Thoracic aorta (tissue), 1 donor: ENCODE results near the gene ADCK2.

DNA sequence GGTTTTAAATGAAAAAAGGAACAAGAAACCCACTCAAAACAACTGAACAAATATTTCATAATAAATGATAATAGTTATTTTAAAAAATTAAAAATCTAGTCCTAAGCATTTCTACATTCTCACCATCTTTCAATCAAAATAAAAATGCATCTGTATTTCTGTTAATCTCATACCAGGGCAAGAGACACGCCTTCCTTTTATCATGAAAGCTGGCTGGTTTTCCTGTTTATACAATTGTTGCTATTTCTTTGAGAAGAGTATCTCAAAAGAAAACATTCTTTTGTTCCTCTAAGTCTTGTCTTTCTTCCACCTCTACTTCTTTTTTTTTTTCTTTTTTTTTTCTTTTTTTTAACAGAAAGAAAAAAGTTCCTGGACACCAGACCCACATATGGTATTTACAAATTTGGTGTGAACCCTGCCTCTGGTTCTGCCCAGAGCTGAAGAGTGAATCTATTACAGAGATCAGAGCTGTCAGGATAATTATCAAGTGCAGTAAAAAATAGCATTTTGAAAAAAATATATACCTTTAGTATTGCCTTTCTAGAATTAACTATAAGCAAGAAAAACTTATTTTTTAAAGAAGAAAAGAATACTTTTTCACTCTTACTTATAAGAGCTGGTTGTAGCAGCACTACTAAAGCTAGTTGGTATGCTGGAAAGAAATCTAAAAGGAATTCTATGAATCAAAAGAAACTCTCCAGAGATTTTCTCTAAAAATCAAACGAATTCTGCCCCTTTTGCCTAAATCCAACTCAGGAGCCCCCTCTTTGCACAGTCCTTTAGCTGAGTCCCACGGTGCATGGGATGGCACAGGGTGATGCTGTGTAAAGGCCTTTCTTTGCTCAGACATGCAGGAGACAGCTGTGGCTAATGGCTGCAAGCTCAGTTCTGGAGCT lies 42.1 kb downstream of the CLEC2L start:
- RAMPAGE, long total RNA: no peak

GRCh38 chr7:139567695-139568907 lies 44.6 kb downstream of the CLEC2L start:
- RAMPAGE, long total RNA: no peak

DNA sequence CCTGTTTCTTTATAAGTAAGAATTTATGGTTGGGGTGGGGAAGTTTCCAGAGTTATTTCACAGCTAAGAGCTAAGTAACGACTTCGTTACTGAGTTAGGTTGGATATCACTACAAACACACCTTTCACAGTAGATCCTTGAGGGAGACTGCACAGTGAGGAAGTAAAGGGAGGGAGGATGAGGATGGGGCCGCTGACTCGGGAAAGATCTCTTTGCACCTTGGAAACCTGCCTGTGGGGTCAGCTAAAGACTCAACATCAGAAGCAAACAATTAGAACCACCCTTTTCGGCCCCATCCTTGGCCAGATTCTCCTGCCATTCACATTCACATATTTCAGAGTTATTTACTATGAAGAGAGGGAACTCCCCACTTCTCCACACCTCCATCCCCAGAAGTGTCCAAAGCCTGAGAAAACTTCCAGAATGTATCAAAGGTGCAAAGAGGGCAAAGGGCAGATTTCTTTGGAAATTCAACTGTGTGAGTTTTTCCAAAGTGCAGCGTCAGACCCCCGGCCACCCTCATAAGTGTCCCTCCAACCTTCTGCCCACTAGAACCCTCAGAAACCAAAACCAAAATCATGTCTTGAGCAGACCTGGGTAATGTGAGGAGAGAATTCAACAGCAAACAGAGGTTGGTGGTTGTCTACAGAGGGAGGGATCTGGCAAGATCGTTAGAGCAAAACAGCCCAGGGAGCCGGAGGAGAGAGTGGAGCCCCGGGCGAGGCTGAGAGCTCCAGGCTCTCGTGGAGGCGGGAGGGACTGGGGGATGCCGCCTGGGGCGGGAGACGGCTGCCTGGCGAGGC lies 47.3 kb downstream of the CLEC2L start:
- RAMPAGE, long total RNA: no peak

- RAMPAGE, long total RNA: no peak
These were observed 112.2 kb downstream of the CLEC2L start for GRCh38 chr7:139635181-139636506.

DNA sequence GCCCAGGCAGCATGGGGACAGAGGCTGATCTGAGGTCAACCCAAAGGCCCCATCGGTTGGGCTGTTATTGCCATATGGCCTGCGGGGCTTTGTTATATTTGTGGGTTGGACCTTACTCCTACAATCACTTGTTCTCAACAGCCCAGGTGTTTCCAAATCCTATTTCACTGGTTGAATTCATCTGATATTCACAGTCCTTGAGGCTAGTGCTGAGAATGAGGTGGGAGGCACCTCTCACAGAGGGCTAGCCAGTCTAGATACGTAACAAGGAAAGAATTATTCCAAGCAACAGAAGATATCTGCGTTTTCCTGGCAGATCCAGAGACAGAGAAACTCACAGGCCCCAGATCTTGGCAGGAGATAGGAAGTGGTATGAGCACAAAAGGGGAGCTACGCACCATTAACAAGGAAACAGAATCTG lies 117.3 kb downstream of the HIPK2 start:
- RAMPAGE, long total RNA: no peak

DNA sequence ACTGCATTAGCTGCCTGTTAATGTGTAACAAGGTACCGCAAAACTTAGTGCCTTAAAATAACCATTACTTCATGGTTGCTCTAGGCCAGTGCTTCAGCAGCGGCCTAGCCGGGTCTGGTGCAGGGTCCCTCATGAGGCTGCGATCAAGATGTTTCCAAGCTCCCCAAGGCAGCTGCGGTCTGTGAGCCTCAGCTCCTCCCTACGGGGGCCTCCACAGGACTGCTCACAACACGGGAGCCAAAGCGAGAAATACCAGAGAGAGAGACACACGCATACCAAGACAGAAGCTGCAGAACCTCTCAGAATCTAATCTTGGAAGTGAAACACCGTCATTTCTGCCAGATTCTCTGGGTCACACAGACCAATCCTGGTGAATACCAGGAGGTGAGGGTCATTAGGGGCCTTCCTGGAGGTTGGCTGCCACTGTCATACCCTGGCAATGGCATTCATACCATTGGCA lies 94.5 kb downstream of the HIPK2 start:
- RAMPAGE, long total RNA: no peak

DNA sequence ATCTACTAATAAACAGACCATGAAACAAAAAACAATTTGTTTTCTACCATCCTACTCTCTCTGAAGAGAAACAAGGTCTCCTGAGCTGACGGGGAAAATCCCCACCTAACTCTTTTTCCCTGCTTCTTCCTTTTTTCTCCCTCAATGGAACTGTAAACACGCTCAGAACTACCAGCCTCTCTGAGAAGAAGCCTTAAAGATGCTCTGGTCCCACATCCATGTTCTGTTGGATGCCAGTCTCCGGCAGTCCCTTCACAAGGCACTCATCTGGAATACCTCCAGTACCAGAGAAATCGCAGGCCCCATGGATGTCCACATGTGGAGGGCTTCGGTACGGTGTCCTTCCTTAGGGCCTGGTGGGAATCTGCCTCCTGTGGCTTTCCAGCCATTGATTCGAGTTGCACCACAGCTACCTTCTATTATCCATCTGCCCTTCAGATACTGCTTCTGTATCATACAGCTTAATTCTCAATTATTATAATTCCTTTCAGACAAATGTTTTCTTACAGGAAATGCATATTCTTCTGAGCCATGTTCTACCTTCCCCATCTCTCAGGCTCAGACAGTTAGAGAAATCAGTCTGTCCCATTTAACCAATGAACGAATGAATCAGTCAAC lies 22.2 kb downstream of the HIPK2 start:
- RAMPAGE, long total RNA: no peak

GRCh38 chr7:139830756-139831616 lies 1.9 kb downstream of the TBXAS1 start:
- RAMPAGE, long total RNA: no peak

DNA sequence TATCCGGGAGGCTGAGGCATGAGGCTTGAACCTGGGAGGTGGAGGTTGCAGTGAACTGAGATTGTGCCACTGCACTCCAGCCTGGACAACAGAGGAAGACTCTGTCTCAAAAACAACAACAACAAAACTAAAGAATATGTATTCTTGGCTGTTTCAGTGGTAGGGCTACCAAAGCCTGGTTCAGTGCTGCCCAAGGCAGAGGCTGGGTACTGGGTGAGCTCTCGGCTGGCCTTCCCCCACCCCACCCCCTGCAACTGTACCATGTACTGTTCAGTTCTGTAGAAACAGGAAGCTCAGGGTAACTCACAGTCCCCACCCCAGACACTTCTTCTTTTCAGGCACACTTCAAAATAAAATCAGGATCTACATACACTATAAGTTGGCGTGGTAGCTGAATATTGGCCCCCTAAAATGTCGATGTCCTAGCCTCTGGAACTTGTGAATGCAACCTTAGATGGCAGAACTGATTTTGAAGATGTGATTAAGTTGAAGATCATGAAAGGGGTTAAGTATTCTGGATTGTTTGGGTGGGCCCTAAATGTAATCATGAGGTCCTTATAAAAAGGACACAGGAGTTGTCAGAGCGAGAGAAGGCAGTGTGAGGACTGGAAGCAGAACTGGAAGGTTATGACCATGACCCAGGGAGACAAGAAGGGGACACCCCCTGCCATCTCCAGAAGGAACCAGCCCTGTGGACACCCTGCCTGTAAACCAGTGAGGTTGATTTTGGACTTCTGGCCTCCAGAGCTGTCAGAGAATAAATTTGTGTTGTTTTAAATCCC lies 31.2 kb downstream of the TBXAS1 start:
- RAMPAGE, long total RNA: no peak

- RAMPAGE, long total RNA: no peak
These were observed 39.2 kb upstream of the PARP12 start for GRCh38 chr7:140101872-140102369.

DNA sequence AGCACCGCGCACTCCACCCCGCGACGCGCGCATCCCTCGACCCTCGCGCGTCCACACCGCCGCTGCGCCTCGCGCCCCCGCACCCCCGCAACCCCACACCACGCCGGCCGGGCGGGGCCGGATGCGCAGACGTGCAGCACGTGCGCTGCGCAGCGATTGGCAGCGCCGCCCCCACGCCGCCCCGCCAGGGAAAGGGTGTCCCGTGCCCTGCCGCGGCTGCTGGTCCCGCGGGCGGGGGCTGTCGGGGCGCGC lies 53.7 kb upstream of the KDM7A start:
- RAMPAGE, long total RNA: no peak

- RAMPAGE, long total RNA: no peak
These were observed 65.7 kb upstream of the KDM7A start for GRCh38 chr7:140242262-140243008.

GRCh38 chr7:140349620-140349846 lies 48.8 kb downstream of the SLC37A3 start:
- RAMPAGE, long total RNA: no peak

- RAMPAGE, long total RNA: no peak
These were observed at the start of gene ADCK2 for GRCh38 chr7:140672537-140672994. Gene ADCK2 (plus strand): TSS chr7:140672945.

DNA sequence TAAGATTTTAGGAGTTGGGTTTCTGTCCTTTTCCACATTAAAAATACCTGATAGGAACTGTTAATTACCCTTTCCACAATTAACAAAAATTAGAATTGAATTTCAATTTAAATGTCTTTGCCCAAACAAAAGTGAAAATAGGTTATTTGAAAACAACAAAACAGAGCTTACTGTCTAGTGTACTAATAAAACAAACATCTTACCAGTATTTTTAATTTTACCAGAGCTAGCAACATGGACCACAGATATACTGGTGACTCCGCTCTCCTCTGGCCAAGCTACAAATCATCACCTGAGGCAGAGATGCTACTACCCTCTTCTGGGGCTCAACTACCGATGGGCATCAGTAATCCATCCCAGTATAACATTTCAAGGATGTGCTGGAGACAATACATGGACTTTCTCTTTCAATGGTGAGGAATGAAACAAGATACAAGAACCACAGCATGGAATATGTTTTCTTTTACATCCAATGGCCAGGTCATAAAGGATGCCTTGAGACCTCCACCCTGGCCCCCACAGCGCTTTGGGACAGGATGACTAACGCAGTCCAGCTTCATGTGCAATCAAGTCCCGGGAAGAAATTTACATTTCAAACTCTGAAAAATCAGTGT lies 24.9 kb downstream of the NDUFB2 start:
- RAMPAGE, long total RNA: no peak

DNA sequence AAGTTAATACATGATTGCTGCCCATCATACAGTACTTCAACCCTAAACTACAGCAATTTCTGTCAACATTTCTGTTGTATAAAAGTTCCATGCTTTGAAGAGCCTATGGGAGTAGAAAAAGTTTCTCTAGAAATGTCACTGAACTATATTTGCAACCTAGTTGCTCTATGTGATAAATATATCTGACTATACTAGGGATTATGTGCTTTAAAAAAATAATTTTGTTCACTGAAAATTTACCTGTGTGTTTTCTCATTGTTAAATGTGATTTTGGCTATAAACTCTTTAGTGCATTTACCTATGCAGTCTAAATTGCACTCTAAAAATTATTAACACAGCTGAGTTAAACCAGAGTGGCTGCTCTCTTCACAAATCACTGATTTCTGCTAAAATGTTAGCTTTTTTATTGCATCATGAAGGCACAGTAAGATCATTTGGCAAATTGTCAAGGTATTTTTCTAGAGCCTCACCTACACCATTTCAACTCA lies 25.5 kb downstream of the NDUFB2 start:
- RAMPAGE, long total RNA: no peak

- RAMPAGE, long total RNA: no peak
These were observed 112.6 kb downstream of the BRAF start for GRCh38 chr7:140812005-140812567.

DNA sequence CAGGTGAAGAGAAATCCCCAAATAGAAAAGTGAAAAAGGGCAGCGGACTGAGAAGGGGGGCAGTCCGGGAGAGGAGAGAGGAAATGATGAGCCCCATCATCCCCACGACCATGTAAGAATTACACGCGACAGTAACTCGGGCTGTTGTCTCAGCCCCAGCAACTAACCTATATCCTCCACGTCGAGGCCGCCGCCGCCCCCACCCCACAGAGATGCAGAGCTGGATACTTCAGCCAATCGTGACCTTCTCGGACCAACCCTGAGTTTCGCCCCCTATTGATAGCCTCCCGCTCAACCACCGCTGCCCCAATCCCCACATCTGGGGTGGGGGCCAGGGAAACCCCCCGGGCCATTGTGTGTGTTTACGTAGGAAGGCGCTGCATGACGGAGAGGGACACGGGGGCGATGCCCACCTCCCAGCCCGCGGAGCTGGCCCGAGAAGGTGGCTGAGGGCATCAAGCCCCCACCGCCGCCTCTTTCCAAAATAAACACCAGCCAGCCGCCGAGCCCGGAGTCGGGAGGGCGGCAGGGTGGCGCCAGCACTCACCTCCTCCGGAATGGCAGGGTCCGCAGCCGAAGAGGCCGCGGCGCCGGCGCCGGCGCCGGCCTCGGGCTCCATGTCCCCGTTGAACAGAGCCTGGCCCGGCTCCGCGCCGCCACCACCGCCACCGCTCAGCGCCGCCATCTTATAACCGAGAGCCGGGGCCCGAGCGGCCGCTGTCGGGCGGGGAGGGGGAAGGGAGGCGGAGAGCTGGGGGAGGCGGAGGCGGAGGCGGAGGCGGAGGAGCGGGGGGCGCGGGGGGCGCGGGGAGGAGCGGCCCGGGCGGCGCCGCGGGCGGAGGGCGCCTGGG lies 485 bp downstream of the BRAF start:
- RAMPAGE, long total RNA: no peak

- RAMPAGE, long total RNA: no peak
These were observed 184.9 kb upstream of the AGK start for GRCh38 chr7:141366015-141366913.

- RAMPAGE, long total RNA: no peak
These were observed 15.8 kb upstream of the AGK start for GRCh38 chr7:141535303-141535888.